Cardiac septum (tissue), 1 donor: ENCODE measurements around a stretch of chr11.

GRCh38 chr11:119740126-119740411 lies 11.1 kb upstream of the NECTIN1 start:
- PRO-cap = no peak

DNA sequence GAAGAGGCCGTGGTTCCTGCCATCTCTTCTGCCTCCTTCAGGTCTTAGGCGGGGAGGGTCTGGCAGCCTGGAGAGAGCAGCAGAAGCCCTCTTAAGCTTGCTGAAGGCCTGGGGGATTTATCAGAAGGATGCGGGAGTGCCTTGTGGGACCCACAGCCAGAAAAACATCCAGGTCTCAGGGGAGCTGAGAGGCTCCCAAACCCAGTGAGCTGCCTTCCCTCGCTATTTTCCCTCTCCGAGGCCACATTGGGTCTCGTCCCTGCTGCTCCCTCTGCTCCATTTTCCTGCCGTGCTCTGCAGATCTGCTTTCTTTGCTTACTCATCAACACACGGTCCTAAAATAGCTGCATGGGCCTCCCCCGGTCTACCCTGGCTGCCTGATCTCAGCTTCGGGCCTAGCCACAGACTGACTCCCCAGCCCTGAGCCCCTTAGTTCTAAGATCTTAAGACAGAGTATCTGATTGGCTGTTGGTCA lies 53.5 kb upstream of the NECTIN1 start:
- PRO-cap = unidirectional peak, minus-strand start at position 296 of the sequence

DNA sequence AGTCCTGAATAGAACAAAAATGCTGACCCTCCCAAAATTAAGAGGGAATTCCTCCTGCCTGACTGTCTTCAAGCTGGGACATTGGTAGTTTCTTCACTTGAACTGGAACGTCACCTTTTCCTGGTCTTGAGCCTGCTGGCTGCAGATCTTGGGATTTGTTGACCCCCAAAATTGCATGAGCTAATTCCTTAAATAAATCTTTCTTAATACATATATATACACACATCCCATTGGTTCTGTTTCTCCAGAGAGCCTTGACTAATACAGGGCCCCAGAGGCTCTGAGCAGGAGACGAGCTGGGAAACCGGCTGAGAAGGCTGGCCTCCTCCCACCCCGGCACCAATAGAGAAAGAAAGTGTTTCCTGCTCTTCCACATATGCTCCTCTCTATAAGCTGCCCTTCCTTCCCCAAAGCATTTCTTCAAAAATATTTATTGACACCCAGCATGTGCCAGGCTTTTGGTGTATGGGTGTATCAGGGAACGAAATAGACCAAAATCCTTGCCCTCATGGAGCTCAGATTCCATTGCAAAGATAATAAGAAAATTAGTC lies 46.1 kb downstream of the TRIM29 start:
- PRO-cap = no peak

- PRO-cap = no peak
These were observed 12.2 kb downstream of the TRIM29 start for GRCh38 chr11:120125704-120126033.

DNA sequence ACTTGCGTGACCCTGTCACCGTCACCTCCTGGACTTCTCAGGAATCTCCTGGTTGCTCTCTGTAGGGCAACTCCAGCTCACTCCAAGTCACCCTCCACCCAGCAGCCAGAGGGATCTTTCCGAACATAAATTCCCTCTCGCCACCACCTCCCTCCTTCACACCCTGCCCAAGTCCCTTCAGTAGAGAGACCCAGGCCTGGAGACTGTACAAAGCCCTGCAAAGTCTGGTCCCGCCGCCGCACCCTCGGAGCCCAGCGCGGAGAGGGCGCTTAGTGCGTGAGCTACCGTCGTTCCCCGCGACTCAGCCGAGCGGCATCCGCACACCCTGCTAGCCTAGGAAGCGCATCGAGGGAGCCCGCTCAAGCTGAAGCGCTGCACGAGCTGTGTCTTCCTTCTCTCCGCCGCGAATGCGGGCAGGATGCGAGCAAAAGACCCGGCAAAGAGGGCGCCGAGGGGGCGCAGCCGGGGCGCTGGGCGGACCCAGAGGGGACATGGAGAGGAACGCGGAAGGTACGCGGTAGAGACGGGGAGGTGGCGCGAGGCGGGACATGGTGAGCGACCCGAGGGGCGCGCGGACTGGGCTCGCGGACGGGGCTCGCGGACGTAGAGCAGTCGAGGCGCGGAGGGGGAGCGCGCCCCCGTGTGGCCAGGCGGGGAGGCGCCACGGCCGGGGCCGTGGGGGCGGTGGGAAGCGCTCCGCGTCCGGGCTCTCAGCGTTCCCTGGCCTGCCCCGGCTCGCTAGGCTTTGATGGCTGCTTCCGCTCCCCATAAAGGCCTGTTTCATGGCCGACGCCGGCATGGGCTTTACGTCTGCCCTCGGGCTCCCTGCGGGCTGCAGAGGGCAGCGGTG lies 31.0 kb upstream of the TRIM29 start:
- PRO-cap = no peak

DNA sequence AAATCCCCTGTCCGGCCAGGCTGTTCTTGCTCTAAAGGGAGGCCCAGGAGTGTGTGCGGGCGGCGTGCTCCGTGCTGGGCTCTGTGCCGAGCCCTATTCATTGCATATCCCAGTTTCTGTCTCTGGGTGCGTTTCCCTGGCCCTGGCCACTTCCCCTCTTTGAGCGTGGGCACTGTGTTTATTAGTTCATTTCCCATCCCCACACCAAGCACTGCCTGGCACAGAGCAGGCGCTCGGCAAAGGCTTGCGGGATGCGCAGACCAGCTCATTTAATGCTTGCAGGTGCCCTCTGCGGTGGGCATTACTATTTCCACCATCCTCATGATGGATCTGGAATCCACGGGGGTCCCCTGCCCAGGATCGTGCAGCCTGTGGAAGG lies 31.6 kb upstream of the TRIM29 start:
- PRO-cap = no peak

DNA sequence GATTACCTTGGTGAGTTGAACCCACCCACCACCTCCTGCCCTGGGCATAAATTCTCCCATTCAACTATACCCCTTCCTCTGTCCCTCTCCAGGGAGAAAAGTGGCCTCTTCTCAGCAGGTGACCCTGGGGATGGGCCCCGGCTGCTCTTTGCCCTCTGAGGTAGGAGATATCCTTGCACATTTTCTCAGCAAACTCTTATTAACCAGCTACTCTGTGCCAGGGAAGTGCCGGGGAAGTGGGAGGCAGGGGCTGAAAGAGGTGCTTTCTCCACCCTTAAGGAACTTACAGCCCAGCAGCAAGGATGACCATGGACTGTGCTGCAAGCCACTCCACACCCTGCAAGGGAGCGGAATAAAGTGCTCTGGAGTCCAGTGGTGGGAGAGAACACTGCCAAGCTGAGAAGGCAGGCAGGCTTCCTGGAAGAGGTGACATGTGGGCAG lies 22.0 kb upstream of the OAF start:
- PRO-cap = no peak

- PRO-cap = no peak
These were observed 7.4 kb downstream of the OAF start for GRCh38 chr11:120217855-120218984.

DNA sequence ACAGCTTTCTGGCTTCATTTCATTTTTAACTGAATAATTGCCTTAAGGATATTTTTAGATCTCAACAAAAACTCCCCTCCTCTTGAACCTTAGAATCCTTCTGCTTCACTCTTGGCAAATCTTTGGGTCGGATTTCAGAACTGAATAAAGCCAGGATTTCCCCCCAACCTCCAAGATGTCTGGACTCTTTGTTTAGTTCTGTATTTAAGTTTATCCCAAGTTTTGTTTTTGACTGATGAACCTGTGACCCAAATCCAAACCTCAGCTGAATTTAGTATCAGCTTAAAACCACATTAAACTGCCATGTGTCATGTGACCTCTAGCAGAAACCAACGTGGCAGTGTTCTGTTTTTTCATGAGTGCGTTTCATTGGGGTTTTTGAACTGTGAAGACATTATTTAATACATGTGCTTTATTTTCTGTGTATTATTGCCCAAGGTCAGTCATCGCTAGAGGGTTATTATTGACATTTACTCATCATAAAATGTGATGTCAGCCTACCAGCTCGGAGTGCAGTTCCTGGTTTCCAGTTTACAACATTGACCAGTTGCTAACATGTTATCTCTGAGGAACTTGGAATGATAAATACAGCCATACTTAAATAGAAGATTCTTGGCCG lies 1.7 kb downstream of the TLCD5 start:
- PRO-cap = no peak

DNA sequence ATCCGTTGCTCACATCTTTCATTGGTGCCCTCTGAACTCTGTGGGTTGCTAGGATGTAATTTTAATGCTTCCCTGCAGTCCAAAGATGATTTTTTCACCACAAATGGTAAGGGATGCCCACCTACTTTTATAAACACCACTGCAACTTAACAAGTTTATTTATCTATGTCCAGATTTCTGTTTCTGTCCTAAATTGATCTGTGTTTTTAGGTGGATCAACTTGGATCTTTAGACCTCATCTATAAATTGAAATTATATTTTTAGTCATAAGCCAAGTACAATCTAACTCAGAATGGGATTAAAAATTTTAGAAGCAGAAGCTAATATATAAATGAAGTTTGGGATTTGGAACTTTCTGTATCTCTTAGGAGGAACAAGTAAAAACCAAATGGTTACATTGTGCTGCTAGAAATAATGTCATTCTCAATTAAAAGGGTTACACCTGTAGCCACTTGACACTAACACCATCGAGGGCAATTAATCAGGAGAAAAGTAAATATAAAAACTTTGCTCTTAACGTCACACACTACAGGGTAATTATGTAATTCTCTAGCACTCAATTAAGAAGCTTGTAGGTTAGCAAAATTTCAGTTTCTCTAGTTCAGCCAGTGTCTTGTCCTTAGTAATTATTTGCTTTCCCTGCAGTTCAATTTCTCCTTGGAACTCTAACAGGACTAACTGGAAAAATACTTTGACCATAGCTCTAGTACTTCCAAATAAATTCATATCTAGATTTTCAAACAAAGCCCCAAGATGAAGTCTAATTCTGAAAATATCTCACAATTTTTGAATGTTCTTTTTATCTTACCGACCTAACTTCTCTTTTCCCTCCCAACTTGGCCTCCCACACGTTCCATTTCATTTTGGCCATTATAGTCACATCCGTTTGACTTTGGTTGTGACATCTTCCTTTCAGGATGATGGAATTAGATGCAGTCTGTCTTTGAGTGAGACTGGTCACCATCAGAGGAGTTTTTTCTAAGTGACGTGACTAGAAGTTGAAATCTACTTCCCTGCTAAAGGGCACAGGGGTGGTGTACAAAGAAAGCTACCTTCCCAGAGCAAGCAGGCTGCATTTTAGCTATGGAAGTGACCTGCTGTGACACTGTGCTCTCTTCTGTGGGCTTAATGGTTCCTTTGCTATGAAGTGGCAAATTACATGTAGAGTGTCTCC lies 24.5 kb upstream of the GRIK4 start:
- PRO-cap = no peak

GRCh38 chr11:120592923-120593268 lies 81.3 kb downstream of the GRIK4 start:
- PRO-cap = no peak

- PRO-cap = no peak
These were observed 90.1 kb downstream of the GRIK4 start for GRCh38 chr11:120601680-120602088.

DNA sequence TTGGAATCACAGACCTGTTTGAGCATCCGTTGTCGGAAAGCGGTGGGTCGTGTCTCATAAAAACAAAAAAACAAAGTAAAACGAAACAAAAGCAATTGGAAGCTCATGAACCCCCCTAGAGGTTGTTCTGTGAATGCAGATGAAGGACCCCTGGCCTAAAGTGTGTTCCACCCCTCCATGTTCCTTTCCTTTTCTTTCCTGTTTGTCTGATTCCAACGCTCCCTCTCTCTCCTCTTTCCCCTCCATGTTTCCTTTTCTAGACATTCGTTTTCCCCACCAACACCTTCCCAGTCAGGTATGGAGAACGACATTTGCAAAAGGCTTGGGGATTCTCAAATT lies 203.8 kb downstream of the GRIK4 start:
- PRO-cap = no peak

DNA sequence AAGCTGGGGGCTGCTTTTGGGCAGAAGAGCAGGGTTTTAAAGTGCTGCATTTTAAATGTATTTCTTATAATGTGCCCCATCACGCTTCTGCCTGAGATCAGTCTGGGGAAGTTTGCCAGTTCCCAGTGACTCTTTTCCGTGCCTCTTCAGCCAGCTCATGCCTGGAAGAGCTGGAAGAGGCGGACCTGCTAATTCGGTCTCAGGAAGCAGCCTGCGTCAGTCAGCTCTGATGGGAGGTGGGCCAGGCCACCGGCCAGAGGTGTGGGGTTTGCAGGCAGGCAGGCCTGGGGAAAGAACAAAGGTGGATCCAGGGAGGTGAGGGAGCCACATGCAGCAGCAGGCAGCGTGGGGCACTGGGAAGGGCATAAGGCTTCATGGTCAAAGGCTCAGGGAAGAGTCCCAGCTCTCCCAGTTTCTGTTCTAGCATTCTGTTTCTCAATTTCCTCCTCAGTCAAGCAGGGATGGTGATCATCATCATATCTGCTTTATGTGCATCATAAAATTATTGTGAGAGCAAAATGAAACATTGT lies 140.1 kb upstream of the TBCEL start:
- PRO-cap = no peak

DNA sequence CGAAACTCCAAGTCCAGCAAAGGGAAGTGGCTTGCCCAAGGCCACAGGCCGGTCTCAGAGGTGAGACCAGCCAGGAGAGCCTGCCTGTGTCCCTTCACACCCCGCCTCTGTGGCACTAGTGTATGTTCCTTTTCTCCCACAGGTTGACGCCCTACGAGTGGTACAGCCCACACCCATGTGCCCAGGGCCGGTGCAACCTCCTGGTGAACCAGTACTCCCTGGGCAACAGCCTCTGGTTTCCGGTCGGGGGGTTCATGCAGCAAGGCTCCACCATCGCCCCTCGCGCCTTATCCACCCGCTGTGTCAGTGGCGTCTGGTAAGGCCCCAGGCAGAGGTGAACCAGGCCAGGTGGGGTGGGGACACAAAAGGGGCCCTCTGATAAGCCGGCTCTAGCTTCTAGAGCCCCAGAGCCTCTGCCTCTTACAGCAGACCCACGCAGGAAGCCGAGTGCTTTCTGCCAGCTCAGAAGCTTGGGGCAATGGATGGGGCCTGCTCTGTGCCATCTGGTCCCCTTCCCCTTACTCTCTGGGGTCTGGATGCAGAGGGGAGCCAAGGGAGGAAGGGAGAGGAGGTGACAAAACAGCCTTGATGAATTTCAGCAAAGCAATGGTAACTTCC lies 67.2 kb upstream of the TBCEL start:
- PRO-cap = no peak

- PRO-cap = no peak
These were observed 839 bp downstream of the TBCEL start for GRCh38 chr11:121024370-121025512.

DNA sequence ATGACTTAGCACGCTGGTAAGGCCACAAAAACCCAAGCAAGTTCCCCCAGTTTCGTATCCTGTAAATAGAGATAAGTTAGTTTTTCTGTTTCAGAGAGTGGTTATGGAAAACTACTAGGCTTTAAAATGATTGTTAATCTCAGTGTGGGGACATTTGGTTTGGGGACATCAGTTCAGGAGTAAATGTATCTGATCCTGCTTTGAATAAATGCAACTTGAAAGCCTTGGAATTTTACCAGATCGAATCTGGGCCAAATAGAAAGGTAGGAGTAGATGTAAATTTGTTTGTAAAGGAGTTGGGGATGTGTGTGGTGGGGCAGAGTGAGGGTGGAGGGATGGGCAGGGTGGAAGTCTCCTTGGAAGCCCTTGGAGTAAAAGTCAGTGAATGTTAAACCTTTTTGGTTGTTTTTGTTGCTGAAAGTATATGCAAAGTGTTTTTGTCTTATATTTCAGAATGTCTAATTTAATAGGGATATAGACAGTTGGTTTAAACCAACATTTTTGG lies 12.2 kb downstream of the TBCEL start:
- PRO-cap = no peak

DNA sequence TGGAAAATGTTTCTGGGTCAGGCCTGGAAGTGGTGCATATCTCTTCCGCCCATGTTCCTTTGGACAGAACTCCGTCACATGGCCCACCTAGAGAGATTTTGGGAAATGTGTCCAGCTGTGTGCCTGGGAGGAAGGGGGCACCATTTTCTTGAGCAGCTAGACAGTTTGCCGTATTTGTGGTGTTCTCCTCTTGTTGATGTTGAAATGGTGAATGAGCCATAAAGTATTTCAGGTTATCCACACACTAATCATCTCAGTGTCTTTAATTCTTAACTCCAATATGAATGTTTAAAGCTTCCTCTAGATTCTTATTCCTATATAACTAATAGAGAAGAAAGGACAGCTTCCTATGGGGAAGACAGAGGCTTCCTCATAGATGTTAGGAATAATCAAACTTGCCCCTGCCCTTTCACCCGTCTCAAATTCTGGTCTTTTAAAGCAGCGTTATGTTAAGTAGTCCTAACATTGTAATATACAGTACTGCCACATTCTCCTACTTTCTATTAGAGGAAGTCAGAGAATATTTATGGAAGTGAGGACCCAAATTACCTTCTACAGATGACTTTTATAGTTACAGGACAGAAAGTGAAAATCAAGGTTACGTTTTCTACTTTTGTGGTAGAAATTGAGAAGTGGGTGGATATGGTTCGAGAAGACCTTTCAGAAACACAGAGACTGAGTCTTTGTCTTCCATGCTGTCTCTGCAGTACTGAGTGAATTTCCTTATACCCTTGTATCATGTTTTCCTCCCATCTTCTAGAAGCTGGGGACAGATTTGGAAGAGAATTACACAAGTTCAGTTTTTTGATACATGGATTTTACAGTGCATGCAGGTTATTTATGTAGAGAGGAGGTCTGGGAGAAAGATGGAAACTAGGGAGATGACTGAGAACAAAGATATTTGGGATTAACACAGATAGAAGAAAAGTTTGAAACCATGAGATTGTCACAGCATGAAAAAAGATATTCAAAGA lies 17.0 kb downstream of the SC5D start:
- PRO-cap = no peak

GRCh38 chr11:121357714-121358219 lies 65.2 kb downstream of the SC5D start:
- PRO-cap = no peak

DNA sequence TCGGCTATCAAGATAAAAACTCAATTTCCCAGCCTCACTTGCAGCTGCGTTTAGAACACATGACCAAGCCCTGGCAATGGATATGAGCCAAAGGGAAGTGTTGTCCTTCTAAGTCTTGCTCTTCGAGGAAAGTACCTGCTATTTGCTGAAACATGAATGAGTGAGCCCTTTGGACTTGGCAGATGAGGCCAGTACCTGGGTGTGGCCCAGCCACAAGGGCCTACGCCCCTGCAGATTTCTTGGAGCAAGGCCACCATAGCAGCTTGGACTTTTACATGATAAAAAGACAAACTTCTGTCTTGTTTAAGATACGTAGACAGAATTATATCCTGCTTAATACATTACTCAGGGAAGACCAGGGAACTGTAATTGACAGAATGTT lies 60.1 kb upstream of the SORL1 start:
- PRO-cap = no peak